Keratinocyte (primary cell): ENCODE measurements around the gene RPS7.

DNA sequence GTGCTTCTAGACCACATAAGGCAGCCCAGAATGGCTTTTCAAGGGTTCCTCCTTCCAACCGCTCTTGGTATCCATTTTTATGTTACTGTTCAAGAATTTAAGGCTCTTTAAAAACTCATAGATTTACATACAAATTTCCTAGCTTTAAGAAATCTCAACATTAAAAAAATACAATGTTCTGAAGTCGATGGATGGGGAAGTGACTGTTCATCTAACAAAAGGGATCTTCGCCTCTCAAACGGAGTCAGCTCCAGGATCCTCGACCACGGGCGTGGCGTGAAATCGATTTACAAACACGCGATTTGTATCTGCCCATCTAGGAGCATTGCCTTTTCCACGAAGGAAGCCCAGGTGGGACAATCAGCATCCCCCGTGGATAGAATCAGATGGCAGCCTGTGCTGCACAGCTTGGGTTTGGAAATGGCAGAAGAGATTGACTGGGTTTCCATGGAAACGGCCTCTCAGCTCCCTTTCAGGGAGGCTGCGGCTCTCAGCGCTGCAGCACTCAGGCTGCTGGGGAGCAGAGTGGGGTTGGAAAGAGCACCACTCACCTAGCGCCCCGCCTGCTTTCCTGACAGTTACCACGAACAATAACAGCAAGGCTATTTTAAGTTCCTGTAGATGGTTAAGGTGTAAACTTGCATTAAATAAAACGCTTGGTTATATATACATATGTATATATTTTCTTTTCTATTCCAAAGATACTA is 110.8 kb upstream of the PXDN start:
CAGE:
- cytosol, long polyA minus RNA: no peak
- cytosol, long polyA plus RNA: no peak
- long polyA plus RNA: no peak
- nucleus, long polyA minus RNA: no peak
- nucleus, long polyA plus RNA: no peak

CAGE:
- cytosol, long polyA minus RNA: no peak
- cytosol, long polyA plus RNA: no peak
- long polyA plus RNA: no peak
- nucleus, long polyA minus RNA: no peak
- nucleus, long polyA plus RNA: no peak
These were observed 6.2 kb downstream of the MYT1L start for GRCh38 chr2:2324889-2325238.

CAGE:
- cytosol, long polyA minus RNA: no peak
- cytosol, long polyA plus RNA: no peak
- long polyA plus RNA: no peak
- nucleus, long polyA minus RNA: no peak
- nucleus, long polyA plus RNA: no peak
These were observed 74.9 kb downstream of the EIPR1 start for GRCh38 chr2:3302463-3303373.

GRCh38 chr2:3324862-3325224 is 52.8 kb downstream of the EIPR1 start:
CAGE:
- cytosol, long polyA minus RNA: no peak
- cytosol, long polyA plus RNA: no peak
- long polyA plus RNA: no peak
- nucleus, long polyA minus RNA: no peak
- nucleus, long polyA plus RNA: no peak

CAGE:
- cytosol, long polyA minus RNA: no peak
- cytosol, long polyA plus RNA: no peak
- long polyA plus RNA: no peak
- nucleus, long polyA minus RNA: no peak
- nucleus, long polyA plus RNA: no peak
These were observed 58.9 kb downstream of the ADI1 start for GRCh38 chr2:3460035-3461150.

GRCh38 chr2:3574933-3575454 is at the start of gene RPS7:
TSS of gene RPS7 (plus strand) at chr2:3575260.
CAGE:
- cytosol, long polyA minus RNA: start-site peak on the plus strand at chr2:3575233-3575249, 15 reads; start-site peak on the plus strand at chr2:3575312-3575322, 91 reads
- cytosol, long polyA plus RNA: start-site peak on the plus strand at chr2:3575259-3575348, 2,610 and 1,025 reads in 2 replicates
- long polyA plus RNA: start-site peak on the plus strand at chr2:3575259-3575348, 1,444 and 1,405 reads in 2 replicates
- nucleus, long polyA minus RNA: start-site peak on the plus strand at chr2:3575232-3575348, 27 reads
- nucleus, long polyA plus RNA: start-site peak on the plus strand at chr2:3575257-3575358, 828 and 1,082 reads in 2 replicates

CAGE:
- cytosol, long polyA minus RNA: no peak
- cytosol, long polyA plus RNA: no peak
- long polyA plus RNA: no peak
- nucleus, long polyA minus RNA: no peak
- nucleus, long polyA plus RNA: no peak
These were observed 2.8 kb downstream of the RPS7 start for GRCh38 chr2:3577641-3578422.

DNA sequence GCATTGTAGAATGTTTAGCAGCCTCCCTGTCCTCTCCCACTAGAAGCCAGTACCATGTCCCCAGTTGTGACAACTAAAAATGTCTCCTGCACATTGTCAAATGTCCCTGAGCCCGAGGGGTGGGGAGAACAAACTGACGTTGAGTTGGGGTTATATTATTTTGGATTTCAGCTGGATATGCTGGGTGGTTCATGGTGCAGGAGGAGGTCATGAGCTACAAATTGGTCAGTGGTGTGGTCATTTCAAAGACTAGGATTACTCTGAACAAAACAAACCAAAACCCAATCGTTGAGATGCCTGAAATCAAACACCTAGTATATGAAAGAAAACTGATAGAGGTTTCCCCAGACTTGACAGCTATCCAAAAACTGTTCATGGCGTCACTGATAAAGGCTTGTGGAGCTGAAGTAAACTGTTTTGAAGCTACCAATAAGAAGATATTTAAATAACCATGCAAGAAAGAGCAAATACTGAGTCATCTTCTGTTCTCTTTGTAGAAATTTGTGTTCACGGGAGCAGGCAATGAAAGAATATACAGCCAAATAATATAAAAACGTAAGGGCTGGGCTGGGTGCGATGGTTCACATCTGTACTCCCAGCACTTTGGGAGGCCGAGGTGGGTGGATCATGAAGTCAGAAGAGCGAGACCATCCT is 7.6 kb upstream of the COLEC11 start:
CAGE:
- cytosol, long polyA minus RNA: no peak
- cytosol, long polyA plus RNA: no peak
- long polyA plus RNA: no peak
- nucleus, long polyA minus RNA: no peak
- nucleus, long polyA plus RNA: no peak

DNA sequence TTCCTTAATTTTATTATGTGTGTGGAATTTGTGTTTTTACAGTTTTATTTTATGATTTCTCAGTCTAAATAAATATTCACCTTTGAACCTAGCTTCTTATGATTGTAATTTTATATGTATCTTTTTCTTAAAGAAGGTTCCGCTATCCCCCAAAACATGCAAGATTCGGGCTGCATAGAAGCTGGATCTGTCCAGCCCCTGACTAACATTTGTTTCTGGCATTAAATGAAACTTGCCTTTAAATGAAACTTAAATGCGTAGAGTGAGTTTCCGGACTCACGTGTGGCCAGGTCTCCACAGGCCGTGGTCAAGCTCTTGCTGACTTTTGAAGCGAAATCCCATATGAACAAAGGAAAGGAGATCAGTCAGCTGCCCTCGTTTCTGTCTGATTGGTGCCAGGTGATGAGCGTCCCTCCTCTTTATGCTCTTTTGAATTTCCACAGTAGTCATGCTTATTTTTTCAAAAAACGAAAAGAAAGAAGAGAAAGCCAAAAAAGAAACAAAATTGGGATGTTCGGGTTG is 509 bp upstream of the COLEC11 start:
CAGE:
- cytosol, long polyA minus RNA: no peak
- cytosol, long polyA plus RNA: no peak
- long polyA plus RNA: no peak
- nucleus, long polyA minus RNA: no peak
- nucleus, long polyA plus RNA: no peak

DNA sequence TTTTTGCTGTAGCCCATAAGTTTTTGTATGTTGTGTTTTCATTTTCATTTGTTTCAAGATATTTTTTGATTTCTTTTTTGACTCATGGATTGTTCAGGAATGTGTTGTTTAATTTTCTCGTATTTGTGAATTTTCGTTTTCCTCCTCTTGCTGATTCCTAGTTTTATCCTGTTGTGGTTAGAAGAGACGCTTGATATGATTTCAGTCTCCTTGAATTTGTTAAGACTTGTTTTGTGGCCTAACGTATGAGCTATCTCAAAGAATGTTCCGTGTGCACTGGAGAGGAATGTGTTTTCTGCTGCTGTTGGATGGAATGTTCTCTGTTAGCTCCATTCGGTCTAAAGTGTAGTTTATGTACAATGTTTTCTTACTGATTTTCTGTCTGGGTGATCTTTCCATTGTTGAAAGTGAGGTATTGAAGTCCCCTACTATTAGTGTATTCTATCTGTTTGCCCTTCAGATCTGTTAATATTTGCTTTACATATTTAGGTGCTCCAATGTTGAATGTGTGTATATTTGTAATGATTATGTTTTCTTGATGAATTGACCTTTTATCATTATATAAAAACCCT is 25.9 kb downstream of the COLEC11 start:
CAGE:
- cytosol, long polyA minus RNA: no peak
- cytosol, long polyA plus RNA: no peak
- long polyA plus RNA: no peak
- nucleus, long polyA minus RNA: no peak
- nucleus, long polyA plus RNA: no peak

GRCh38 chr2:3739202-3739542 is 35.8 kb downstream of the DCDC2C start:
CAGE:
- cytosol, long polyA minus RNA: no peak
- cytosol, long polyA plus RNA: no peak
- long polyA plus RNA: no peak
- nucleus, long polyA minus RNA: no peak
- nucleus, long polyA plus RNA: no peak

DNA sequence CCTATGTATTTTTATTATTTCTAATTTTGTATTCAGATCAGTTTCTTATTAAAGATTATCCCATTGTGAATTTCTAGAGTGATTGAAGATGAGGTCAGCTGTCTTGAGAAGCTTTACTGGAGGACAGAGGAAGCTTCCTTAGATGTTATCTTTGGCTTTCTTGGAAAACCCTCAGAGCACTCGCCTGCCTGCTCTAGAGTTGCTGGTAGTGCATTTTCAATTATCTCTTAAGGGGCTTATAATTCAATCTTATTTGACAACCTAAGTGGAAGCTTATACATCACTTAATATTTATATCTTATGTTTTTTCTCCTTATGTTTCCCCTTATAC is 429.5 kb downstream of the DCDC2C start:
CAGE:
- cytosol, long polyA minus RNA: no peak
- cytosol, long polyA plus RNA: no peak
- long polyA plus RNA: no peak
- nucleus, long polyA minus RNA: no peak
- nucleus, long polyA plus RNA: no peak

DNA sequence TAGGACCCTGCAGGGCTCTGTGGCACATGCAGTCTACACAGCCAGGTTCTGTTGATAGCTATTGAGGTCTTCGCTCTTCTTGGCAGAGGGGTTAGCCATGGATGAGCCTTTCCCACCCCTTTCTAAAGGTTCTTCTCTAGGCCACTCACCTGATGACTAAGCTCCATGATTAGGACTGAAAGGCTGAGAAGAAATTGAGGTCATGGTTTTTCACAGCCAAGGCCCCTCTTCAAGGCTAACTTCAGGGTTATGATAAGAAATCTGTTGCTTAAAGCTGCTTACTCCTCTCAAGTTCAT is 931.3 kb upstream of the SOX11 start:
CAGE:
- cytosol, long polyA minus RNA: no peak
- cytosol, long polyA plus RNA: no peak
- long polyA plus RNA: no peak
- nucleus, long polyA minus RNA: no peak
- nucleus, long polyA plus RNA: no peak

DNA sequence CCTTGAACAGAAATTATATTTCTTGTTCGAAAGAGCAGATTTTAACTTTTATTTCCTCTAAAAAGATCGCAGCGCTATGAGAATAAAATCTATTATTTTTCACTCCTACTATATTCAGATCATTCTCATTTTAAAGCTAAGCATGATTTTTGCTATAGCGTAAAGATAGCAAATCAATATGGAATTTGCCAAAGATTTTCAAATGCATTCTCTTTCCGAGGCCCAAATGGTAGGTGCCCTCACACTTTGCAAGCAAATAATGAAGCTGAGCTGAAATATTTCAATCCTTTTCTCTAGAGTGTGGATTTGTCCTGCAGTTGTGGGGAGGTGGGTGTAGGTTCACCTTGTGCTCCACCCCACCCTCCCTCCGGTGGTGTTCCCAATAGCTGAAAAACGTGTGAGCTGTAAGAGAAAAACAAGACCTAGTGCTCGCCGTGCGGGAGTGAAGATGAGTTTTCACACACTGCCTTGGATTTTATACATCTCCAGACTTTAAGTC is 2.1 kb upstream of the SOX11 start:
CAGE:
- cytosol, long polyA minus RNA: no peak
- cytosol, long polyA plus RNA: no peak
- long polyA plus RNA: no peak
- nucleus, long polyA minus RNA: no peak
- nucleus, long polyA plus RNA: no peak

DNA sequence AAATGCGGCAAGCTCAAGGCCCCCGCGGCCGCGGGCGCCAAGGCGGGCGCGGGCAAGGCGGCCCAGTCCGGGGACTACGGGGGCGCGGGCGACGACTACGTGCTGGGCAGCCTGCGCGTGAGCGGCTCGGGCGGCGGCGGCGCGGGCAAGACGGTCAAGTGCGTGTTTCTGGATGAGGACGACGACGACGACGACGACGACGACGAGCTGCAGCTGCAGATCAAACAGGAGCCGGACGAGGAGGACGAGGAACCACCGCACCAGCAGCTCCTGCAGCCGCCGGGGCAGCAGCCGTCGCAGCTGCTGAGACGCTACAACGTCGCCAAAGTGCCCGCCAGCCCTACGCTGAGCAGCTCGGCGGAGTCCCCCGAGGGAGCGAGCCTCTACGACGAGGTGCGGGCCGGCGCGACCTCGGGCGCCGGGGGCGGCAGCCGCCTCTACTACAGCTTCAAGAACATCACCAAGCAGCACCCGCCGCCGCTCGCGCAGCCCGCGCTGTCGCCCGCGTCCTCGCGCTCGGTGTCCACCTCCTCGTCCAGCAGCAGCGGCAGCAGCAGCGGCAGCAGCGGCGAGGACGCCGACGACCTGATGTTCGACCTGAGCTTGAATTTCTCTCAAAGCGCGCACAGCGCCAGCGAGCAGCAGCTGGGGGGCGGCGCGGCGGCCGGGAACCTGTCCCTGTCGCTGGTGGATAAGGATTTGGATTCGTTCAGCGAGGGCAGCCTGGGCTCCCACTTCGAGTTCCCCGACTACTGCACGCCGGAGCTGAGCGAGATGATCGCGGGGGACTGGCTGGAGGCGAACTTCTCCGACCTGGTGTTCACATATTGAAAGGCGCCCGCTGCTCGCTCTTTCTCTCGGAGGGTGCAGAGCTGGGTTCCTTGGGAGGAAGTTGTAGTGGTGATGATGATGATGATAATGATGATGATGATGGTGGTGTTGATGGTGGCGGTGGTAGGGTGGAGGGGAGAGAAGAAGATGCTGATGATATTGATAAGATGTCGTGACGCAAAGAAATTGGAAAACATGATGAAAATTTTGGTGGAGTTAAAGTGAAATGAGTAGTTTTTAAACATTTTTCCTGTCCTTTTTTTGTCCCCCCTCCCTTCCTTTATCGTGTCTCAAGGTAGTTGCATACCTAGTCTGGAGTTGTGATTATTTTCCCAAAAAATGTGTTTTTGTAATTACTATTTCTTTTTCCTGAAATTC is 1.4 kb downstream of the SOX11 start:
CAGE:
- cytosol, long polyA minus RNA: no peak
- cytosol, long polyA plus RNA: no peak
- long polyA plus RNA: no peak
- nucleus, long polyA minus RNA: no peak
- nucleus, long polyA plus RNA: no peak

DNA sequence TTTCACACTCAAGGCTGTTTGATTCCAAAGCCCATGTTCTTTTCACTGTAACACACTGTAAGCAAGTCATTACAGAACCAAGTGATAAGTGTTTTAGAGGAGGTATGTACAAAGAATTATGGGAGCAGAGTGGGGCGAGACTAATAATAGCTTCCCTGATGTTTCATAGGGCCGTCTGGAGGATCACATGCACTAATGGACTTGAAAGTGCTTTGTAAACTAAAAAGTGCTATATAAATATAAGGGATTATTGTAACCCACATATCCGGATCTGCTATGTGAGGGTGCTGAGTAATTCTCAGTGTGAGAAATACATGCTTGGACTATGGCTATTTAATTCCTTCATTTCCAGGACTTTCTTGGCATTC is 222.6 kb downstream of the SOX11 start:
CAGE:
- cytosol, long polyA minus RNA: no peak
- cytosol, long polyA plus RNA: no peak
- long polyA plus RNA: no peak
- nucleus, long polyA minus RNA: no peak
- nucleus, long polyA plus RNA: no peak

DNA sequence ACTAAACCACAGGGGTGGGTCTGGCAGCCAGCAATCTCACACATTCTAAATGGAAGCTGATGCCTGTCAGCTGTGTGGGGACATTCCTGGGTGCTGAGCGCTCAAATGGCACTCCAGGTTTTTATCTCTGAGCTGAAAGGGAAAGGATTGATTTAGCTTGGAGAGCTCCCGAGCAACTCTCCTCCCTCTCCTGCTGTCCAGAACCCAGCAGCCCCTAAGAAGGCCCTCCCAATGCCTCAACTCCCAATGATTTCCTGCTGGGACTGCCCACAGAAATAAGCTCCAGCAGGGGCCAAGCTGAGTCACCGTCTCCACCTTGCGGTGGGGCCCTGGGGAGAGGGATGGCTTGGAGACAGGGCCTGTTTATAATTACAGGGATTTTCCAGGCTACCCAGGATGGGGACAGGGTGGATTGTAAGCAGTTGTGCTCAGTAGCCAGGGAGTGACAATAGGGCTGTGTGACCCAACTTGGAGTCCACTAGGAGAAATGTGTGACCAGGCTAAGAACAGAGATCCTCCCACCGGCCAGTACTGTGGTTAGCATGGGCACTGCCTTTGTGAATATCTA is 223.1 kb downstream of the SOX11 start:
CAGE:
- cytosol, long polyA minus RNA: no peak
- cytosol, long polyA plus RNA: no peak
- long polyA plus RNA: no peak
- nucleus, long polyA minus RNA: no peak
- nucleus, long polyA plus RNA: no peak

GRCh38 chr2:6202317-6202721 is 510.1 kb downstream of the SOX11 start:
CAGE:
- cytosol, long polyA minus RNA: no peak
- cytosol, long polyA plus RNA: no peak
- long polyA plus RNA: no peak
- nucleus, long polyA minus RNA: no peak
- nucleus, long polyA plus RNA: no peak

DNA sequence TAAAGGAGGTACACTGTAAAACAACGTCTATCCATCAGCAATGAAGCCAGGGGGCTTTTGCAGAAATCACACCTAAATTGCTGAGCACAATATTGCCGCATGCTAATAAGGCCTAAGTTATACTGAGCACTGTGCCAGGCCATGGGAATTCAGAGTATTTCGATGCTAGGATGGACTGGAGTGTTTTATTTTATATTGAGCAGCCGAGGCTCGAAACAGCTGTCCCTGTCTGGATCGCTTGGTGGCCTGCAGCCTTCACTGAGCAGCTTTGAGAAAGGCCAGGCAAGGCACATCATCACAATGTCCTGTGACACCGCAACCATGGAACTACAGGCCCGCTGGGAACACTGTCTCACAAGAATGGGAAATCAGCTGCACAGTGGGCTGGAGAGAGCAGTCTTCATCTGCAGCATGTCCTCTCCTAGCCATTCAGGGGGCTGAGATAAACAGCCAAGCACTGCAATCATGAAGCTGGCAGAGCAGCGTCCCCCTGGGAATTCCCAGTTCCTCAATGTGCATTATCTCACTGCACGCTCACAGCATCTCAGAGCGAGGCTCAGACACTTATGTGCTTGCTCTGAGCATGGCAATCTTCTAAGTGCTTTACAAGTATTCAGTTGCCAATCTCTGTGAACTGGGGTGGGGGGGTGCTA is 2.0 kb downstream of the CMPK2 start:
CAGE:
- cytosol, long polyA minus RNA: no peak
- cytosol, long polyA plus RNA: no peak
- long polyA plus RNA: no peak
- nucleus, long polyA minus RNA: no peak
- nucleus, long polyA plus RNA: no peak

GRCh38 chr2:7016728-7017119 is 99.5 kb downstream of the RNF144A start:
CAGE:
- cytosol, long polyA minus RNA: no peak
- cytosol, long polyA plus RNA: no peak
- long polyA plus RNA: no peak
- nucleus, long polyA minus RNA: no peak
- nucleus, long polyA plus RNA: no peak